Epithelial cell of prostate (primary cell): Measurements from ENCODE around the genes NIT1, FCER1G and ATF6.

GRCh38 chr1:160781415-160781713, 14.6 kb upstream of the LY9 start:
- RRBS, result no CpG with 5 or more reads among the region's 5 CpGs

- RRBS, result no CpG with 5 or more reads among the region's 1 CpG
These were observed 5.1 kb downstream of the LY9 start for GRCh38 chr1:160801067-160801414.

DNA sequence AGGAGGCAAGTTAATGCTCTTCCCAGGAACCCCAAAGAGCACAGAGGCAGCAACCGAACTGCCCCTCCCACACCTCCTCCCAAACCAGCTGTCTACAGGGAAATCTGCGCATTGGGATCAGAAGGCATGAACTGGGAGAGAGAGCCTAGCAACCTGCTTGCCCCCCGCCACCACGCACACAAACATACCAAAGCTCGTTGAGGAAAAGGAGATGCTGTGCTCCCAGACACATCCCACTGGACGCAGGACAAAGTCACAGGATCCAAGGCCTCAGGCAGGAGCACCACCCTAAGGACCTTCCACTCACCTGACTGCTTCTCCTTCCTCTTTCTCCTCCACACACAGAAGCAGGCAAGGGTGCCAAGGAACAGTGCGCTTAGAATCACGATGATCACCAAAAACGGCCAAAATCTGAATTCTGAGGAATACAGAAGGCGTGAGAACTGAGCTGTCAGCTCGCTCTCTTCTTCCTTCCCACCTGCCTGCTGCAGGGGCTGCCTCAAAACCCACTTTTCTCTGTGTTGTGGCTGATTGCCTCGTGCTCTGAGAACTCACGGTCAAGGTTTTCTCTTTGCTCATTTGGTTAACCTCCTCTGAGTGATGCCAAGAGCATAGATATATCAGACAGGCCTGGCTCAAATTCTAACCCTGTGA, 23.9 kb downstream of the CD244 start:
- RRBS, result no CpG with 5 or more reads among the region's 13 CpGs

DNA sequence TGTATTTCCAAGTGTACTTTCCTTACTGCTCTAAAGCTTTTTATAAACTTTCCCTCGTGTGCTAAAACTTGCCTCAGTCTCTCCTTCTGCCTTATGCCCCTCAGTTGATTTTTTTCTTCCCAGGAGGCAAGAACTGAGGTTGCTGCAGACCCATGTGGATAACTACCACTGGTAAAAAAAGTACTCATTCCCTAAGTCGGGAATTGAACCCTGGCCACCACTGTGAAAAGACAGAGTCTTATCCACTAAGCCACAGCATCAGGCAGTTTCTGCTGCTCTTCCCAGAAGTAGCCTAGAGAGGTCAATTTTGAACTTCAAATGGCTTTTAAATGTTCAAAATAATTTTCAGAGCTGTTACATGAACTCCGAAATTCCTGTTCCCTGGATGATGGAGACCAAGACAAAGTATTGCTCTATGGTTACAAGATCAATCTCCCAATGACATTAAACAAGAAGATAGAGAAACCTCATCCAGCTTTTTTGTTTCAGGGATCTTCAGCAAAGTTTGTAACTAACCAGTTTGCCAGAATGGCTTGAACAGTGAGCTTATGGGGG, 28.7 kb downstream of the ITLN2 start:
- RRBS, result no CpG with 5 or more reads among the region's 3 CpGs

DNA sequence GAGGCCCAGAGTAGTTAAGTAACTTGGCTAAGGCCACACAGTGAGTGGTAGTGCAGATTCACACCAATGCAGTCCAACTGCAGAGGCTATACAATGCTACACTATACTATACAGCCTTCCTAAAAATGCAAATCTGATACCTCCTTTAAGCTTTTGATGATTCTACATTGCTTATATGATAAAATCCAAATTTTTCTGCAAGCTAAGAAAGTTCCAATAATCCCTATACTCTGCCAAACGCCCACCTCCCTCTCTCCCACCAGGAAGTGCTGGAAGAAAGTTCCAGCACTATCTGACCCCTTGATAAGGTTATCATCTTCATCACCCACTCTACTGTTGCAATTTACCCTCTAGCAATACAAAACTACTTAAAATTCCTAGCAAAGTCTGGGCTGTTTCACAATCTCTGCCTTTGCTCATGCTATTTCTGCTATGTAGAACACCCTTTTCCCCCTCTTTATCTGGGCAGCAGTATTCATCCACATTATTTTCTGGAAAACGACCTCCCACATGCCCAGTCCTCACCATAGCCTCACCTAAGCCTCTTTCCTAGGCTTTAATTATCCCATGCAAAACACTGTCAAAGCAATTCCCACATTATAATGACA, 12.2 kb downstream of the F11R start:
- RRBS, result no CpG with 5 or more reads among the region's 2 CpGs

DNA sequence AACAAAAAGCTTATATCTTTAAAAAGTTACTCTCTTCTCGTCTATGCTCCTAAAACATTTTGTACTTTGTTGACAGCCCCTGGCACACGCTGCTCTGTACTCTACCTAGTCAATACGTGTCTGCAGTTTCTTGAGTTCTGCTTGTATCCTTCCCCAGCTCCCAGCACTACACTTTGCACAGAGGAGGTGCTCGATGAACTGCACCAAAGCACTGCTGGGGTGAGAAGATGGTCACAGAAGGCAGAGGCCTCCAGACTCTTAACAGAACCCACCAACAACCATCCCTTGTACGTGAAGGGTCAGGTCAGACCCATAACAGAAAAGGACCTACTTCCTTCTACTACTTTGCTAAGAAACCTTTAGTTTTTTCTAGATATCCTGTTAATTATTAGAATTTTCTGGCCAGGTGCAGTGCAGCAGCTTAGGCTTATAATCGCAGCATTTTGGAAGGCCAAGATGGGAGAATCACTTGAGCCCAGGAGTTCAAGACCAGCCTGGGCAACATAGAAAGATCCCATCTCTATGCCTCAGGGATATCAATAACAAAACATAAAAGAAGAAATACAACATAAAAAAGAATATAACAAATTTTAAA, 8.9 kb downstream of the F11R start:
- RRBS, result no CpG with 5 or more reads among the region's 6 CpGs

DNA sequence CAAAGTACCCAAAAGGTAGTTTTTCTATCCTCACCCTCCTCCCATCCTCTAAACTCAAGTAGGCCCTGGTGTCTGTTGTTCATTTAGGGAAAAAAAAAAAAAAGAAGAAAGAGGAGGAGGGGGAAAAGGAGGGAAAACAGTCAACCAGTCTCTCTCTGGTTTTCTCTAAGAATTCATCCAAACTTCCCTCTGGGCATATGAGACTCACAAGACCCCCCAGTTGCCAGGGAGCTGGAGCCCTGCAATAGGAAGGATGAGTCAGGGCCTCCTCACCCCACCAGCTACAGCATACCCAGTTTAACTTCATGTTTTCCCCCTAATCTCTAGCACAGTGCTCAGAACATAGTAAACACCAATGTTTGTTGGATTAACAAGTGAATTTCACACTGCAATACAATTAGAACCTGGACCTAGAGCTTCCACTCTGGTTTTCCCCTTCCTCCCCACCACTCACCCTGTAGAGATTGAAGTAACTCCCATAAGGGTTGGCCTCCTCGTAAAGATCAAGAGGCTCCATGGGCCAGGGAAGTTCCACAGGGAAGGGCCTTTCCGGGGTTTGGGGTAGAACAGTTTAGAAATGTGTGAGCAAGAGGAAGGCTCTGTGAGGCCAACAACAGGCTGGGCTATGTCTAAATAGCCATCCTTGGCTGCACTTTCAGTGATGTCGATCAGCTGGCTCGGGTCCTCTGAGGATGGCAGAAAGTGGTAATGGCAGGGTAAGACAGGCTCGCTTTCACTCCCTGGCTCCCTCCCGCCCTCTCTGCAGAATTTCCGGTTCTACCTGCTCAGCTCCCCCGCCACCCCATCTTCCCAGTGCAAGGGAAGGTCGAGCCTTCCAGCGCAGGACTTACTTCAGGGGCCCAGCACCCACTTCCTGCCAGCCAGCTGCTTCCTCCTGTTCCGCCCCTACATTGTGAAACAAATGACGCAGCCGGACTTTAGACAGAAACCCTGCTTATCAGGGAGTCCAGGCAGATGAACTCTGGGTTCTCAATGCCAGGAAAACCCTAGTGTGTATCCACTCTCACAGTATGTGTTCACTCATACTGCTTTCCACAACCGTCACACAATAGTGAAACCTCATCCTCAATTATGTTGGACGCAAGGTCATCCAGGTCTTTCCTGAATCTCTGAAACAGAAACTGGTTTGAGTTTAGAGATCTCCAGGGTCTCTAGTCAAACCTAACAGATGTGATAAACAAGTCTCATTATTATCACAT, 7.5 kb downstream of the F11R start:
- RRBS, result no CpG with 5 or more reads among the region's 15 CpGs

- RRBS, result 100% methylated on average over 2 of the region's 9 CpGs
These were observed 693 bp downstream of the ARHGAP30 start for GRCh38 chr1:161068880-161069516.

- RRBS, result no CpG with 5 or more reads among the region's 9 CpGs
These were observed 5.8 kb downstream of the NECTIN4 start for GRCh38 chr1:161083329-161084104.

DNA sequence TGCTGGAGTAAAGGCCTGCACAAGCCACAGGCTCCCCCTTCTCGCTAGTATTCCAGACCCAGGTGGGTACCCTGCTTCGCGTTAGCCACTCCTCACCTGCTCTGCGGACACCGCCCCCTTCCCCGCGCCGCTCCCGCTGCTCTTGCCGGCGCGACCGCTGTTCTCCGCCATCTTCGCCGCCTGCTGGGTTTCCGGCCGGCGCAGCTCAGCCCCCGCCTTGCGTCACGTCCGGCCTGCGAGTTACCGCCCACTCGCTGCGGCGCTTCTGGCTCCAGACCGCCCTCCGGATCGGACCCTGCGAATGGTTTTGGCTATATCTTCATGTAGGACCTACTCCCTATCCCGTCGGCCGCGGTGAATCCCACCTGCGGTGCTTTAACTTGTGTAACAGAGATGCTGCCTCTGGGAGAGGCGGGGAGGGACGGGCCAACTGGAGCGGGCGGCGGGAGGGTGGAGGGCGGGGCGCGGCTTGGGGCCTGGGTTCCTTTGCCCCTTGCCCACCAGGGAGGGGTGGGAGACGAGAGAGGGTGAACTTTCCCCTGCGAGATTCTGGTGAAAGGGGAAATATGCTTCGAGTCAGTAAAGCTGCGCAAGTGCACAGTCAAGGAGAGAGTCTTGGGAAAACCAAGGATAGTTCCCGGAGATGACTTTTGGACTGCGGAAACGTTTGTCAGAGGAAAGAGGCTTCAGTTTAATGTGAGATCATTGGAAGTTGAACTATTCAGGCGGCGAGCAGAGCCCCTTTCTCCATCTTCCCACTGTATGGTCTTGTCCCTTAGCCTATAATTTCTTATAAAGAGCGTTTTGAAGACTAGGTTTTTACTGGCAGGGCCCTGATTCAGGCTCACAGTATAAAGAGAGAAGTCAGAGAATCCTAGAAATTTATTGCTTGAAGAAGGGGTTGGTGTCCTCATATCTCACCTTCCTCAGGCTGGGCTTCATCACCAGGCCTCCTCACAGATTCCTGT, at the start of gene NIT1:
NIT1 (plus strand) TSS at position 250 of the 968 bp plus-strand sequence.
- RRBS, result under 1% methylated on average over 12 of the region's 55 CpGs

- RRBS, result no CpG with 5 or more reads among the region's 8 CpGs
These were observed 2.7 kb downstream of the USP21 start for GRCh38 chr1:161161932-161162409.

DNA sequence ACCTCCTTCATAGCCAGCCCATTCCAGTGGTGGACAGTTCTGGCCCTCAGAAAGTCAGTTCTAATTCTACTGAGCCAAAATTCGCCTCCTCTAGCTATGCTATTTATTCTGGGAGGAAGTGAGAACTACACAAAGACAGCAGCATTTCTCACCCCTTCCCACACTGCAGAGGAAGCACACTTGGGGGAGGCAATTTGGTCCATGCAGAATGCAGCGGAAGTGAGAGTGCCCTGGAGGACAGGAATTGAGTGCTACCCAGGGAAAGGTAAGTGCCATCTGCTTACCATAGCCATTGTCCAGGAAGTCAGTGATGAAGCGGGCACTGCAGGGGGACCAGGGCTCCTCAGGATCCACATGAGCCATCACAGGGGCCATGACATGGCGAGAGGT, 3.7 kb downstream of the ADAMTS4 start:
- RRBS, result no CpG with 5 or more reads among the region's 4 CpGs

- RRBS, result no CpG with 5 or more reads among the region's 11 CpGs
These were observed at the start of gene FCER1G for GRCh38 chr1:161215023-161215554. TSS of gene FCER1G (plus strand) at chr1:161215295.

DNA sequence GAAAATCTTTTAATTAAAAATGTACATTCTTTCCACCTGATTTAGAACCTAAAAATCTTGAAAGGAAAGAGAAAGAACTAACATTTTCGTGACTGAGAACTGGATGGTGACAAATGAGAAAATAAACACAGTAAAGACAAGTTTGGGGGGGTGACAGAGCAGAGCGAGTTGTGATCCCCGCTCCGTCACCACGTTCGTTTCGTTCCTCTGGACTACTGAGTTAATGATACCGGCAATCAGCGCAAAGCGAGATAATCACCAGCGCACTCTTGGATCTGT, 31.2 kb upstream of the CFAP126 start:
- RRBS, result under 1% methylated on average over 4 of the region's 11 CpGs

DNA sequence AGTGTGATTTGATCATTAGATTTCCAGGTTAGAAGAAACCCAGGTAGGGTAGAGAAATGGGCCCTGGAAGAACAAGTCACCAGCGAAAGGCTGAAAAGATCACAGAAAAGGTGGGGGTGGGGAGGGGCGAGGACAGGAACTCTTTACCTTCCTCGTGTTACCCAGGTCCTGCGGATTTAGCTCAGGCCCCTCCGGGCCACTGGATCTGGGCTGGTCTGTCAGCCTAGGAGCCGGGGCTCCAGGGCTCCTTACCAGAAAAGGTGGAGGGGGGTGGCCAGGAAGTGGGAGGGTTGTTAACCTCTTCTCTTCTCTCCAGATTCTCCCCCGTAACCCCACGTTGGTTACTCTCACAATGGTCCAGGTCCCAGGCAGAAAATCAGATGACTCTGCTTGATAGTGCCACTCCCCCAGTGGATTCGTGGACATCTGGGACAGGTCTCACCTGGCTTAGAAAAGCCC, 795 bp upstream of the FCGR3A start:
- RRBS, result no CpG with 5 or more reads among the region's 9 CpGs

DNA sequence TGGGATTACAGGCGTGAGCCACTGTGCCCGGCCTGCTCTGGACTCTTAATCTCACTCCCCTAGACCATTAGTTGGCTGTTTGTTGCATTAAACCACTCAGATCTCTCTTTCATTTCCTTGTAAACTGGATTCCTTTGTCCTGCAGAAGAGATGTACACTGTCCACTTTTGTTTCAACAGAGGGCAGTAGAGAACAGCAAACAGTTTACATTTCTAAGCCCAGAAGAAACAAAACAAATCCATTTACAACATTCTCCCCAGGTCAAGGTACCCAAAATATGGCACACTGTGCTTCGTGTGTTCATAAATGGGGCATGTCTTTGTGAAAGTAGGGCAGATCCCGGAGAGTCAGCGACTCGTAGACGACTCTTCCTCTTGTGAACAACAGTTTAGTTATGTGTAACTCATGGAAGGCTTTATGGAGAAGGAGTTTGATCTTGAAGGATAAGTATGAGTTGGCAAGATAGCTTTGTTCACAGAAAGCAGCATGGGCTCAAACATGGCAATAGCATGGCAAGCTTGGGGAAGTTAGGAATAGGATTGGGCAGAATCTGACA, 16.6 kb upstream of the FCGR3A start:
- RRBS, result no CpG with 5 or more reads among the region's 7 CpGs

DNA sequence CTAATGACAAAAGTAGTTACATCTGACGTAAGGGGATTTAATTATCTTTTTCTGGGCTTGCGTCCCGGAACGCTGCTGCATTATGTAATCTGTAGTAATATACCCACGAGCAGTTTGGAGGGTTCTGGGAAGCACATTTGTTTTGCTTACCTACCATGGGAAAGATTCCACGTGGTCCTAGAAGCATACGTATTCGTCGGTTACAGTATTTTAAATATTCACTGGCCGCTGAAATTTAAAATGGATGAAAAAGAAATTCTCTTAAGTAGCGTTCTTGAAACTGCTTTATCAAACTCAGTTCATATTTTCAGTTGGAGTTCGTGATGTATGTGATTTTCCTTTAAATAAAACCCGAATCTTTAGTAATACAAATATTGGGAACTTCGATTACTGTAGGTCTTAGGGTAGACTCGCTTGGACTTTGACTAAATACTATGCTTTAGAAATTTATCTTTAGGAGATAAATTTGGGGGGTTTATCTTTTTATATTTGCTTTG, 798 bp upstream of the ATF6 start:
- RRBS, result no CpG with 5 or more reads among the region's 15 CpGs

GRCh38 chr1:161765907-161767072, at the start of gene ATF6:
TSS of gene ATF6 (plus strand) at chr1:161766320.
- RRBS, result no CpG with 5 or more reads among the region's 38 CpGs

GRCh38 chr1:161872139-161872813, 106.2 kb downstream of the ATF6 start:
- RRBS, result no CpG with 5 or more reads among the region's 7 CpGs